ENCODE measurements around a stretch of chr9.

GRCh38 chr9:132295553-132296284 lies 59.1 kb downstream of the SETX start:
- RAMPAGE, long total RNA, result no peak
- RRBS, result no CpG with 5 or more reads among the region's 5 CpGs

DNA sequence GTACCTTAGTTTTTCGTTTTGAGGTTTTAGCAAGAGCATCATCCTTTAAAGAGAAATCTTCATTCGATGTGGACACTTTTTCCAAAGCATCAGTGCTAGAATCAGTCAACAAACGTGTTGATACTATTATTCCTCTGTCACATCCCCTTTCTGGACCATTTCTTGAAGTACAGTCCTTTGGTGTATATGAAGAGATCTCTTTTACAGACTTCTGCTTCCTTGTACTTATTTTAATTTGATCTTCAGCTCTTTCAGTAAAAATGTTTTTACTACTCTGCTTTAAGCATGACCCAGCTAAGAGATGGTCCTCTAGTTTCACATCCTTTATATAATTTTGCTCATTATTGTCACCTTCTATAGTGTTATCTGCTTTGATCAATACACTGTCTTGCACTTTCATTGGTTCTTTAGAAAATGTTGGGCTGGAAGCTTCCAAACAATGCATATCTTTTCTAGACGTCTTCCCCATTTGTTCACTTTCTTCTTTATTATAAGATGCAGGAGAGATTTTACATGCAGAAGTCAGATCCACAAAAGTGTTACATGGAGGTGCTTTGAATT lies 25.5 kb downstream of the SETX start:
- RAMPAGE, long total RNA, result no peak
- RRBS, result no CpG with 5 or more reads among the region's 4 CpGs

DNA sequence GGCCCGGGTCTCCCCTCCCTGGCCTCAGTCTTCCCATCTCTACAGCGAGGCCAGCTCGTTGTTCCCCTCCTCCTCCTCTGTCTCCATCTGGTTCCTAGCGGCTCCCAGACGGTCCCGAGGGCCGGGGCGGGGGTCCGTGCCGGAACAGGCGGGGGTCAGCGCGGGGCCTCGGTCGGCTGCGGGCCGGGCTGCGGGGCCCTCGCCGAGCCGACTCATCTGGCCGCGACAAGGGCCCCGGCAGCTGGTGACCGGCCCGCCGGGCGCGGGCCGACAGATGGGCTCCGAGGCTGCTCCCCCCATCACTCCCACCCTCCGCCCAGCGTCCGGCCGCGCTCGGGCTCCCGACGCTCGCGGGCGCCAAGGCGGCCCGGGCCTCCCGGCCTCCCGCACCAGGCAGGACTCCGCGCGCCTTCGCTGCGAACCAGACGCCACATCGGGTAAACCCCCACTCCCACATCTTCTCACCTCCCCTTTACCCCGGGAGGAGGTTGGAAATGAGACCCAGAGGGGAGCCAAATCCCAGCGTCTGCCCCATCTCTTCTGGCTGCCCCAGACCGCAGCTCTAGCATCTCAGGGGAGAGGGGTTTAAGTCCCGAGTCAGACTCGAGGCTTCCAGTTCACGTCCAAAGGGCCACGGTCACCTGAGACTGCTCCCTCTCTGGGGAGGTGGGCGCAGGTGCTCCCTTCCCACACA lies 8.2 kb downstream of the BARHL1 start:
- RAMPAGE, long total RNA, result no peak
- RRBS, result 2% methylated on average over 34 of the region's 61 CpGs

DNA sequence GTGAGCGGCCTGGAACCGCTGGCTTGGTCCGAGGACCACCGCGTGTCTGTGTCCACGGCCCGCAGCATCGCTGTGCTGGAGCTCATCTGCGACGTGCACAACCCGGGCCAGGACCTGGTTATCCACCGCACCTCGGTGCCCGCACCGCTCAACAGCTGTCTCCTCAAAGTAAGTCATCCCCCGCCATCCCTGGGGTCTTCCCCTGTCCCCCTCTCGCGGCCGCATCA lies 437 bp downstream of the GTF3C4 start:
- RAMPAGE, long total RNA, result no peak
- RRBS, result no CpG with 5 or more reads among the region's 19 CpGs

- RAMPAGE, long total RNA, result no peak
- RRBS, result no CpG with 5 or more reads among the region's 12 CpGs
These were observed 71.0 kb downstream of the AK8 start for GRCh38 chr9:132806954-132807587.

DNA sequence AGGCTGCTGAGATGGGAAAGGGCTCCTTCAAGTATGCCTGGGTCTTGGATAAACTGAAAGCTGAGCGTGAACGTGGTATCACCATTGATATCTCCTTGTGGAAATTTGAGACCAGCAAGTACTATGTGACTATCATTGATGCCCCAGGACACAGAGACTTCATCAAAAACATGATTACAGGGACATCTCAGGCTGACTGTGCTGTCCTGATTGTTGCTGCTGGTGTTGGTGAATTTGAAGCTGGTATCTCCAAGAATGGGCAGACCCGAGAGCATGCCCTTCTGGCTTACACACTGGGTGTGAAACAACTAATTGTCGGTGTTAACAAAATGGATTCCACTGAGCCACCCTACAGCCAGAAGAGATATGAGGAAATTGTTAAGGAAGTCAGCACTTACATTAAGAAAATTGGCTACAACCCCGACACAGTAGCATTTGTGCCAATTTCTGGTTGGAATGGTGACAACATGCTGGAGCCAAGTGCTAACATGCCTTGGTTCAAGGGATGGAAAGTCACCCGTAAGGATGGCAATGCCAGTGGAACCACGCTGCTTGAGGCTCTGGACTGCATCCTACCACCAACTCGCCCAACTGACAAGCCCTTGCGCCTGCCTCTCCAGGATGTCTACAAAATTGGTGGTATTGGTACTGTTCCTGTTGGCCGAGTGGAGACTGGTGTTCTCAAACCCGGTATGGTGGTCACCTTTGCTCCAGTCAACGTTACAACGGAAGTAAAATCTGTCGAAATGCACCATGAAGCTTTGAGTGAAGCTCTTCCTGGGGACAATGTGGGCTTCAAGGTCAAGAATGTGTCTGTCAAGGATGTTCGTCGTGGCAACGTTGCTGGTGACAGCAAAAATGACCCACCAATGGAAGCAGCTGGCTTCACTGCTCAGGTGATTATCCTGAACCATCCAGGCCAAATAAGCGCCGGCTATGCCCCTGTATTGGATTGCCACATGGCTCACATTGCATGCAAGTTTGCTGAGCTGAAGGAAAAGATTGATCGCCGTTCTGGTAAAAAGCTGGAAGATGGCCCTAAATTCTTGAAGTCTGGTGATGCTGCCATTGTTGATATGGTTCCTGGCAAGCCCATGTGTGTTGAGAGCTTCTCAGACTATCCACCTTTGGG lies 10.8 kb upstream of the GTF3C5 start:
- RAMPAGE, long total RNA, result no peak
- RRBS, result no CpG with 5 or more reads among the region's 21 CpGs

- RAMPAGE, long total RNA, result no peak
- RRBS, result no CpG with 5 or more reads among the region's 5 CpGs
These were observed 3.6 kb upstream of the GTF3C5 start for GRCh38 chr9:133027125-133027568.

DNA sequence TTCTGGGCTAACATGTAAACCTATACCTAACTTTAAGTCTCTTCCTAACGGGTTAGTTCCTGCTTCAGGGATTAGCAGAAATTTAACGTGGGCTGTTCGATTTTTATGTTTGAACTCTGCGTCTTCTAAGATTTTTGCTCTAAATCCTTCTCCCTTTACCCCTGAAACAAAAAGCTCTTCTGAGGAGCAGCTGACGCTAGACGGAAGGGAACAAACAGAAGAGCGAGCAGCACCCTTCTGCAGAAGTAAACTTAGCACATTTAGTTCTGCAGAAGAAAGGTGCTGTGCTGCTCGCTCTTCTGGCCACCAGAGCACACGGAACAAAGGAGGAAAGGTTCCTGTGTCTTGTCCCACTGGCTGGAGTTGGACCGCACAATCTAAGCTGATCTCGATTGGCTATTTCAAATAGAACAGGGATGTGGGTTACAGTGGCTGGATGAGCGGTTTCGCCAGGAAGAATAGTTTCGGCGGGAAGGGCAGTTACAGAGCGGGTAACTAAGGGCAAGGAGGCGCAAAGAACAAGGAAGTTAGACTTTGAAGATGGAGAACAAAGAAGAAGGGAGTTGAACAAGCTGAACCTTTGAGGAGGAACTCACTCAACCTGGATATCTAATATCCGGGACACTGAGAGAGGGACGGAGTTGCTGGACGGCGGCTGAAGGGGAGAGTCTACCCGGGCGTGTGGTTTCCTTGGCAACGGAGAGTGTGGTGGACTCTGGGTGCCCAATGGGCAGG lies 7.0 kb downstream of the GTF3C5 start:
- RAMPAGE, long total RNA, result no peak
- RRBS, result 26% methylated on average over 5 of the region's 24 CpGs

DNA sequence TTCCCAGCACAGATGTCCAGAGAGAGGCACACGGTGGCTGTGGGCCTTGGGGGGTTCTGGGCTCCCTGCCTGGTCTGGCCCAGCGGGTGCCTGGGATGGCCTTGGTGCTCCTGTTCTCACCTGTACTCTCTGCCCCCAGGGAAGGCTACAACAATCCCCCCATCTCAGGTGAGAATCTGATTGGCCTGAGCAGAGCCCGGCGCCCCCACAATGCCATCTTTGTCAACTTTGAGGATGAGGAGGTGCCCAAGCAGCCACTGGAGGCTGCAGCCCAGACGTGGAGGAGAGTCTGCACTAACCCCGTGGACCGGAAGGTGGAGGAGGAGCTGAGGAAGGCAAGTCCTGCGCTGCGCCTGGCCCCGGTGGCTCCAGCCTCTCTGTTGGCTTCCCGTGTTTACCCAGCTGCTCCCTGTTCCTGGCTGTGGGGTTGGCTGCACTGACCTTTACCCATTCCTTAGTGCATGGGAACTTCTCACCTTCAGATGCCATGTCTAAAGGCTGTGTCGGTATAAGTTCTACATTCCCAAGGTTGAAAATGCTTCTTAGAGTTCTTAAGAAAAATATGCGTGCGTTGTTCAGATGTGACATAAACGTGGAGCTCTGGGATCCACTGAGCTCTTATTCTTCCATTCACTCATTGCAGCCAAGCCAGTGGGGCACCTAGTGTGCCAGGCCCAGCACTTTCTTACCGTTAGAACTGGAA lies 11.0 kb upstream of the CEL start:
- RAMPAGE, long total RNA, result no peak
- RRBS, result 91% methylated on average over 4 of the region's 16 CpGs

GRCh38 chr9:133066725-133067527 lies 5.1 kb downstream of the CEL start:
- RAMPAGE, long total RNA, result no peak
- RRBS, result no CpG with 5 or more reads among the region's 24 CpGs

DNA sequence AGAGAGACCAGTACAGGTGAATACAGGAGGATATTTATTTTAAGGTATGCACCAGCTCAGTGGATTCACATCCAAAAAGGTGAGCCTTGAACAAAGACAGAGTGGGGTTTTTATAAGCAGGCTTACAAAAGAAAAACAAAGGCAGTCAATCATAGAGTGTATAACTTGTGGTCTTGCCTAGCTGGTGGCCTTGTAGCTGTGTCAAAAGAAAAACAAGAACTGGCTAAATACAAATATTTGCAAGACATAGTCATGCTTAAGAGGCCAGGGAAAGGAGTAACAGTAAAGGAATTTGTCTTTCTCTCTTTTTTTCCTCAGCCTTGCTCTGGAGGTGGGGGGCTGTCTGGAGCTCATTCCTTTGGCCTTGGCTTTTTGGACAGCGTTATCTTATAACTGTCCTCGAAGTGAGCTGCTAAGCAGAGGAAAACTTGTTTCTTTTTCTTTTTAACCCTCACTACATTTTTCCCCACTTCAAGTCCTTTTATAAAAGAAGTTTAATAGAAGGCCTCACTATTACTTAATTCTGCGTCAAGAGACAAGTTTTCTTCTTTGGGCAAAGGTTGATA lies 14.1 kb downstream of the CEL start:
- RAMPAGE, long total RNA, result no peak
- RRBS, result no CpG with 5 or more reads among the region's 3 CpGs

DNA sequence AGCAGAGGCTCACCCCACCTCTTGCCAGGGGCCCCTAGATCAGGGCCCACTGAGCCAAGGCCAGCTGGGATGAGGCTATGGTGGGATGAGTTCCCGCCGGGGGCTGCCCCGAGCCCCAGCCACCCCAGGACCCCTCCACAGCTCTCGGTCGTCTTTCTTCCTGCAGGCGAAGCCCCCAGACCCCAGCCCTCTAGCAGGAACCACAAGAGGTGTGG lies 11.8 kb downstream of the RALGDS start:
- RAMPAGE, long total RNA, result no peak
- RRBS, result no CpG with 5 or more reads among the region's 6 CpGs

DNA sequence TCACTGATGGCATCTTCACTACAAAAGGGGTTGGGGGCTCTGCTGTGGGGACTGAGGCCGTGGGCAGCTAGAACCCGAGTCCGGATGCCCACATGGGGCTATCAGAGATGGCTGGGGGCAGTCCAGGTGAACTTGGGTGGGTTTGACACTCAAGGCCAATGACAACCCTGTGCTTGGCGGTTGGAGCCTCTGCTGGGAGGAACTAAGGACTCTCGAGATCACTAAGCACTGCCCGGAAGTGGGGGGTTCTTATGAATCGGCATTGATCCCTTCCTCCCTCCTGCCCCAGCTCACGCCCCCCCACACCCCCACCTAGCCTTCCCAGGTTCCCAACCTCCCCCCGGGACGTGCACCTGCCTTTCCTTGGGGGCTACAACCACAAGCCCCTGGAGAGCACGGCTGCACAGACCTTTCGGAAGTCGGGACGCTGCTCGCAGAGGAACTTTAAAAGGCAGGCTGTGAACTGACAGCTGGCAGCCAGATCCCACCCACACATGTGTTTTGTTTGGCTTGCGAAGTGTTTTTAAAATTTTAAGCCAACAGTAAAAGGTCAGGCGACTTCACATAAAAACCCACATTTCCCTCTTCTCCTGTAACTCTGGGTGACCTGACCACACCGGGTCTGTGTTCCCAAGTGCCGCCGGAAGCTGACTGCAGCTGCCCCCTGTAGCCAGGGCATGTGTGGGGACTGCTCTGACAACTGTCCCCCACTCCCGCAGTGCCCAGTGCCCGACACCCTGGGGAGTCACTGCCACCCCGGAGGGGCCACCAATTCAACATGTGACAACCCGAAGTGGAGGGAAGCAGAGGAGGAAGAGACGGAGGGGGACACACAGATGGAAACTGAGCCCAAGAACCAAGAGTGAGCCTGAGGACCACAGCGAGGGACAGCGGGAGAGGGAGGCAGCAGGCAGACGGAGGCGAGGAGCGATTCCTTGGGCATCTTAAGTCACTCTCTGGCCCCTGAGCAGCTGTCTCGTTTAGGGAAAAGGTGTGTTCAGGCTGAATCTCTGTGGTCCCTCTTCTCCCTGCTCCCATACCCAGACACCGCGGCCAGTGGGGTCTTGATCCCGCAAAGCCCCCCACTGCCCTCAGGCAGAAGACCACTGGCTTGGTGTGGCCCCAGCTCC lies 5.2 kb upstream of the RALGDS start:
- RAMPAGE, long total RNA, result no peak
- RRBS, result no CpG with 5 or more reads among the region's 34 CpGs

DNA sequence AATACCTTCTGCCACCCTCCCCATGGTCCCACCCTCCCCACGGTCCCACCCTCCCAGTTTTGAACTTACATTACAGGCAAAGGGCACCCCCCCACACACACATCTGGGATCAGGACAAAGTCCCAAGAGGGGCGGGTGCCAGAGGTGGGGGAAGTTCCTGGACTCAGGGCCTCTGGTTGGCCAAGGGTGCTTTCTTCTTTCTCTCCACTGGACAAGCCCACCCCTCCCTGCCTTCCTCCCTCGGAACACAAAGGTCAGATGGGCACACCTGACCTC lies 19.1 kb upstream of the RALGDS start:
- RAMPAGE, long total RNA, result no peak
- RRBS, result no CpG with 5 or more reads among the region's 3 CpGs

- RAMPAGE, long total RNA, result no peak
- RRBS, result no CpG with 5 or more reads among the region's 9 CpGs
These were observed 21.0 kb downstream of the GBGT1 start for GRCh38 chr9:133142638-133143197.

DNA sequence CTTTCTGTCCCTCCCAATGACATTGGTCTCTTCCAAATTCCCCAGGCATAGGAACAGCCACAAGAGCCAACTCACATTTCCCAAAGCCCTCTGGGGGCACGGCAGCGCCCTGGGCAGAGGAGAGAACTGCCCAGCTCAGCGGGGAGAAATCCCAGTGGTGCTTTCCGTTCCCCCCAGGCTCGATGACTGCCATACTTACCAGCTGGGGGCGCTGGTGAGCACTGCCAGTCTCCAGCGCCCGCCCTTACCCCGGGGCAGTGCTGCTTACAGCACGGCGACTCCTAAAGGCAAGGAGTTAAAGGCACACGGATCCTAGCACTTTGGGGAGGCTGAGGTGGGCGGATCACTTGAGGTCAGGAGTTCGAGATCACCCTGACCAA lies 30.0 kb upstream of the OBP2B start:
- RAMPAGE, long total RNA, result no peak
- RRBS, result no CpG with 5 or more reads among the region's 14 CpGs

DNA sequence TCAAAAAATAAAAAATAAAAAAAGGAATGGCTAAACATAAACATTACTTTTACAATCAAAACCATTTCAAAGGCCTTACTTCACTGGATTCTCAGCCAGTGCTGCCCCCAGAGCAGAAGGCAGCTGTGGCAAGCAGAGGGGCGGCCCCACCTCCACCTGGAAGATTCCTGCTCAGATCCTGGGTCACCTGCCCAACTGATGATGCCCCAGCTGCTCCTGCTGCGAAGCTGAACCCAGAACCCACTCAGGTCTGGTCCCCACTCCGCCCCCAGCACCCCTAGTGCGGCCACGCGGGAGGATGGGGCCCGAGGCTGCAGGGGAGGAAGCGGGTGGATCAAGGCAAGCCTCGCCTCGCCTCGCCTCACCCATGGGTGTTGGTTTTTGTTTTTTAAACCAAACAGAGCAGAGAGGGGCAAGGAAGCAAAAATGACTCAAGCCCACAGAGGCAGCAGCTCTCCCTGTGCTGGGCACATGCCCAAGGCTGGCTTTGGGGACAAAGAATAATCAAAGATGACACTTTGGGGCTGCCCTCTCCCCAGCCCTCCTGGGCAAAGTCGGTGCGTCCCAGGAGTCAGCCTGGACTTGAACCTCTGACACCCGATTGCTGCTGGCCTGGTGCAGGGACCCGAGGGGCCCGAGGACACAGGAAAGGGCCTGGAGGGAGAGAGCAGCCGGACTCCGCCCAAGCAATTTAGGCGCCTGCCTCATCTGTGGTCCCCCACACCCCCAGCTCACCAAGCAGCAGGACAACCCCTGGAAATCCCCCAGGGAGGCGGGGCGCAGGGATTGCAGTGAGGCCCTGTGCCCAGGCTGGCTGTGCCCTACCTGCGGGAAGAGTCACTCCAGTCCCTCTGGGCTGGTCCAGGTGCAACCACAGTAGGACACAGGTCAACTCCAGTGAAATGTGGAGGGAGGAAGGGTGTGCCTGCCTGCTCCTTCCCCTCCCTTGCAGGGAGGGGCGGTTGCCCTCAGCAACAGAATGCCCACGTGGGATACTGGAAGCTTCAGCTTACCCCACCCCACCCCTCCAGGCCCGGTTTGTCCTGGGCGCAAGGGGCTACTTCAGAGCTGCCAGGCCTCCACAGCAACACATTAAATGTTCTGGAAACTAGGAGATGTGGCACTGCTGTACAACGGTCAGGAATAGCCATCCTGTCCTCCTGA lies 43.0 kb upstream of the OBP2B start:
- RAMPAGE, long total RNA, result no peak
- RRBS, result no CpG with 5 or more reads among the region's 27 CpGs

GRCh38 chr9:133275131-133275378 lies 60.9 kb downstream of the SURF6 start:
- RAMPAGE, long total RNA, result start-site peak on the minus strand at chr9:133275183-133275244, 20 and 31 reads in 2 replicates
- RRBS, result 2% methylated on average over 17 of the region's 34 CpGs

DNA sequence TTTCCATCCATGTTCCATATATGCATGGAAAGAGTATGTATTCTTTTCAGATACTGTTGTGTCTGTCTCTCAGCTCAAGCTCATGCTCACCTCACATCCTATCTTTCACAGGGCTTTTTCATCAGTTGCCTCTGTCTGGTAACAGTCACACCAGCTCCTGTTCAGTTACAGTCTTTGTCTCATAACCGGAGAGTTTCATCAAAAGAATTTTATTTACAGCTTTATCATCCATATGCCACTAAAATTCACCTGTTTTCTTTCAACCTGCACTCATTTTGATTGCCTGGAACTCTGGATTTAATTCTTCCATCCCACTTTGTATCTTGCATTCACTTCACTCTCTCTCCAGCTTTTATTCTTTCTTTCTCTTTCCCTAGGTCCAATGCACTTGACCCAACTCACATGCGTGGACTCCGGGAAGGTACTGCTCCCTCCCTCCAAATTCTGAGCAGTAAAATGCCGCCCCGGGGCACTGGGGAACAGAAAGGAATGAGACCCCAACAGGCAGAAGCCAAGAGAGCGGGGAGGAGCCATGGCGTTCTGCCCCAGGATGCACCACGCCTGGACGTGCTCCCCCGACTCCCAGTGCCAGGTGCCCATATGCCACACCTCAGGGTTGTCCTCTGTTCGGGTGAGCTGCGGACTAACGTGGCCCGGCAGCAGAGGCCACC lies 5.0 kb downstream of the SURF6 start:
- RAMPAGE, long total RNA, result no peak
- RRBS, result 79% methylated on average over 2 of the region's 14 CpGs

- RAMPAGE, long total RNA, result no peak
- RRBS, result under 1% methylated on average over 7 of the region's 30 CpGs
These were observed 388 bp downstream of the SURF2 start for GRCh38 chr9:133356781-133357094.